Metanephros (tissue), 2 donors: ENCODE measurements around a stretch of chr1.

- RAMPAGE, long total RNA, result no peak
Observed at GRCh38 chr1:119177395-119177877, 37.0 kb upstream of the WARS2 start.

- RAMPAGE, long total RNA, result no peak
Observed at GRCh38 chr1:119645630-119646331, 2.3 kb downstream of the ZNF697 start.

GRCh38 chr1:119767953-119768617, 620 bp downstream of the HMGCS2 start:
- RAMPAGE, long total RNA, result no peak

DNA sequence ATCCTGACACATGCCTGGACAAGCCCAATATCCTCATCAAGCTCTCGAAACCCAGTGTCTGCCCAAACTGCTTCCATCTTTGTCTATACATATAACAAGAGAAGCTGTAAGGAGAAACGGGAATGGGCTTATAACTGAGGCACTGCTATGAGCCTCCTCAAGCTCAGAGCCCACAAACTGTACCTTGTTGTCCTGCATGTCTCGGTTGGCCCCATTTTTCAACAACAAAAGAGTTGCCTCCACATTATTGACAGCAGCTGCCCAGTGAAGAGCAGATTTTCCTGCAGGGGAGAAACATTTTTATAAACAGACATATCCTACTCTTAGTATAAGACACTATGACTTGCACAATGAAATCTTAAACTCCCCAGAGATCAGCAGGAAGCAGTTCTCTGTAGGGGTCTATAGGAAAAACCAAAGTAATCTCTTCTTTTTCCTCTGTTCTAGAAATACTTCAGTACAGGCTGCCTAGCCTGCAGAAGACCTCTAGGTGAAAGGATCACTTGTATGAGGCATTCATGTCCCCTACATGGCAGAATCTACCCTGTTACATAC, 21.2 kb upstream of the ADAM30 start:
- RAMPAGE, long total RNA, result no peak

- RAMPAGE, long total RNA, result no peak
Observed at GRCh38 chr1:120341231-120342362, 73.2 kb upstream of the NBPF8 start.

DNA sequence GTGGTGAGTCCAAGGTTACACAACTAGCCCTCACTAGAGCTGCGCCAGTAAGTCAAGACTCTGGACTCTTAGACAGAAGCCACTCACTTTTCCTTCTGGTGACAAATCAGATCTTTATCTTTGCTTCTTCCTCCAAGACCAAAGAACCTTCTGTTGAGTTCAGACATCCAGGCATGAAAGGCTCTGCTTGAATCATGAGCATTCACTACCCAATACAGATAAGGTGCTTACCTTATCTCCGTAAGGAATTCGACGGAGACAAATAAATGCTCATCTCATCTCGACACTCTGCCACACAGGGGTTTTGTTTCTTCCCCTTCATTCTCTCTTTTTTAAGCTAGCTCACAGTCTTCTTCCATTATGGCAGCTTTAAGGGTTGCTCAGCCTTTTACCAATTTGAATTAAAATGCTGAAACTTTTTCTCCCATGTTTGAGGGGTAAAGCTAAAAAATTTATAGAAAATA, 116.8 kb downstream of the NBPF8 start:
- RAMPAGE, long total RNA, result no peak

GRCh38 chr1:121020559-121021209, 131.1 kb downstream of the PPIAL4A start:
- RAMPAGE, long total RNA, result no peak

GRCh38 chr1:121521967-121522246, 337.1 kb downstream of the SRGAP2C start:
- RAMPAGE, long total RNA, result no peak

GRCh38 chr1:143497303-143497986, 408.3 kb downstream of the H3-7 start:
- RAMPAGE, long total RNA, result no peak

GRCh38 chr1:143643029-143643667, 262.6 kb downstream of the H3-7 start:
- RAMPAGE, long total RNA, result no peak

DNA sequence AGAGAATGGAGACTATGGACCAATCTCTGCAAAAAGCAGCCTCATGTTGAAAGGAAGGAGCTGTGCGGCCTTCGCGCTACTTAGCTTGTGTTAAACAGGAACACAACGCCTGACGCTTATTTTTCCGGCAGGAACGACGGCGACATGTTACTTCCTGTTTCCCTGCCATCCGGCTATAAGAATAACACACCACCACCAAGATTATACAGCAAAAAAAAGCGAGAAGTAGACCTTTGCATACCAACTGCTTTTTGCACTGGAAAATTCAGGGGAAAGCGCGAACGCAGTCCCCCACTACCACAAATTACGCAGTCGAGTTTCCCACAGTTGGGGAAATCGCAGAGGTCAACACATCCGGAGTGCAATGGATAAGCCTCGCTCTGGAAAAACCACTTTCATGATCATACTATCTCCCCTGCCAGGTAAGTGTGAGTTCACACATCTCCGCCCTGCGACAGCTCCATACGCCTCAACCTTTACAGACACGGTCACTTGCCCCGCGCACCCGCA, 206.5 kb downstream of the H3-7 start:
- RAMPAGE, long total RNA, result no peak

DNA sequence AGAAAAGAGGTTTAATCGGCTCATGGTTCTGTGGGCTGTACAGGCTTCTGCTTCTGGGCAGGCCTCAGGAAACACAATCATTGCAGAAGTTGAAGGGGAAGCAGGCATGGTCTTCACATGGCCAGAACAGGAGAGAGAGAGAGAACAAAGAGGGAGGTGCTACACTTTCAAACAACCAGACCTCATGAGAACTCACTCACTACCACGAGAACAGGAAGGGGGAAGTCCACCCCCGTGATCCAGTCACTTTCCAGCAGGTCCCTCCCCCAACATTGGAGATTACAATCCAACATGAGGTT, 156.9 kb downstream of the H3-7 start:
- RAMPAGE, long total RNA, result no peak

- RAMPAGE, long total RNA, result no peak
Observed at GRCh38 chr1:143974506-143974705, 2.6 kb upstream of the FAM72C start.

- RAMPAGE, long total RNA, result no peak
Observed at GRCh38 chr1:144460694-144460973, 835 bp downstream of the NBPF15 start.

- RAMPAGE, long total RNA, result no peak
Observed at GRCh38 chr1:145093284-145094321, 1.5 kb downstream of the SRGAP2B start.

GRCh38 chr1:145282315-145282538, 40.3 kb upstream of the PPIAL4D start:
- RAMPAGE, long total RNA, result no peak

DNA sequence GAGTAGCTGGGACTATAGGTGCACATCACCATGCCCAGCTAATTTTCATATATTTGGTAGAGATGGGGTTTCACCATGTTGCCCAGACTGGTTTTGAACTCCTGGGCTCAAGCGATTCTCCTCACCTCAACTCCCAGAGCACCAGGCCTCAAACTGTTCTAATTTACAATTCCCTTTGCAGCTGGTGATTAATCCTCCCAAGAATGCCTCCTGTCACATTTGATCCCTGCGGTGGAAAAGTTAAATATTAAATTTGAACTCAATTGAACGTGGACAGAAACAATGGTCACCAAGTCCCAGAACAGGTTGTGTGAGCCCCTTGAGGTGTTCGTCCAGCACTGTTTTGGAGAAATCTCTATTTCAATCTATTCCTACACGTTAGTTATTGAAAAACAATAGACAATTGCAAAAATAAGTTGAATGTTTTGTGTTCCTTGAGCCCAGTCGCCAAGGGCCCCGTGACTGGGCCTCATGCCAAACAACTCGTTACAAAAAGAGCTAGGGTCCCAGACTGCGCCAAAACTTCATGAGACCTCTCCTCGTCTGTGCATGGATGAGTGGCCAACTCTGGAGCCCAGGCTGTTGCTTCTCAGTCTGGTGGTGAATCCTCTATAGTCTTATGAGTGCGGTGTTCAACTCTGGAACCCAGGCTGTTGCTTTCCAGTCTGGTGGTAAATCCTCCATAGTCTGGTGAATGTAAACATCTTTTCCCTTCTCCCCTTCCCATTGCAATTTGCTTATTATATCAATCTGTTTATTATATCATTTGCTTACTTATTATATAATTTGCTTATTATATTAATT, 2.1 kb upstream of the ANKRD35 start:
- RAMPAGE, long total RNA, result no peak

DNA sequence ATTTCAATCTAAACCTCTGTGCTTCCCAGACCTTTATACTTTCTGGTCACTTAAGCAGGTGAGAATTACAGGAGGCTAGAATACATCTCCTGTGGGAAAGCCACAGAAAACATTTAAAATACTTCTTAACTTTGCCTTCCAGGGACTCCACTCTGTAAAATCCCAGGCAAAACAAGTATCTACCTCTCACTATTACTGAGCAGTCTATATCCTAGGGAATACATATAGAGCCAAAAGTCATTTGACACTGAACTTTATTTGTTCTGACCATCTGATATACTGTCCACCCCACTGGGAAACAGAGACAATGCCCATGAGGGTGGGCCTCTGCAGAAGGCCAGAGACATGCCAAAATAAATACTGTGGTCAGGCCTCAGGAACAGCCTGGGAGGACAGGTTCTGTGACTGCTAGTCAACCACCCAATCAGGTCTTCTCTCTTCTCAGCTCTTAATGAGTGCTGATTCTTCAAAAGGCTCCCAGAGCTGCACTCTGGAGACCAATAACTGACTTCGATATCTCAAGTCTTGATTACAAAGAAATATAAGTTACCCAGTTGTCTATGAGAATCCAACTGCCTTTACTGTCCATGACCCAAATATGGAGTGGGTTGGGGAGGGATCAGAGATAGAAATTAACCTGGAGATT, 5.4 kb upstream of the ANKRD35 start:
- RAMPAGE, long total RNA, result no peak

DNA sequence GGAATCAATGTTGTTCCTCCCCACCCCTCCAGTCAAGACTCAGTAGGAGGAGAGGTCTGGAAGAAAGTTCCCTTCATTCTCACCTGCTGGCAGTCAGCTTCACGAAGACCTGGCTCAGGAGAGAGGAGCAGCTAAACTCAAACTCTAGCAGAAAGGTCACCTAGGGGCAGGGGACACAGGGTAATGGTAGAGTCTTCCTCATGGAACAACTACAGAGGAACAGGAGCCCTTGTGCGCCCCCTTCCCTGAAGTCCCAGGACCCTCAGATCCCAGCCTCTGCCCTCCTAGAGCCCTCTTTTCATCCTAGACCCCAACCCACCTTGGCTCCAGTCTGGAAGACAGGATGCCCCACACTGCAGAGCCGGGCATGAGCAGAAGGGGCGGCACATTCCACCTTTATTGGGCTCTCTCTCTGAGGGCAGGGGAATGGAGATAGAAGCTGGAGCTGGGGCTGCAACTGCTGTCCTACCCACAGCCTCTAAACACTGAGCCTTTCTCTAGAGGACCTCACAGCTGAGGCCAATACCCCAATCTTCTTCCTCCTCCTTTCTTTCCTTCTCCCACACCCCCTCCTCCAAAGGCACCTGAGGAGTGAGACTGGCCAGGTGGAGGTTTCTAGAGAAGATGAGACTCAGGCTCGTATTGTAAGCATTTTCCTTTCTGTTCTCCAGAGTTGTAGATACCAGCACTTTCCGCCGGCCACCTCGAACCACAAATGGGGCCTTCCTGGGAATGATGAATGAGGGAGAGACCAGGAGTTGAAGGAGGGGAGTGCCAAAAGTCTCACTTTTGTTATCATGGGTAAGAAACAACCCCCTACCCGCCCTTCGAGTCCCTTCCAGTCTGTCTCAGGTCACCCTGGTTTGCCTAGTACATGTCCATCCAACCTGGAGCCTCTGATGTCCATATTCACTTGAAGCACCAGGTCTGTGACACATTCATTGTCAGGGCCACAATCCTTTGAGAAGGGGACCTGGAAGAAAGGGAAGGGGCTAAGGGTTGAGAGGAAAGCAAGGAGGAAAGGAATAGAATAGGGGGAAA, 11.6 kb upstream of the ANKRD35 start:
- RAMPAGE, long total RNA, result no peak

- RAMPAGE, long total RNA, result no peak
Observed at GRCh38 chr1:145989724-145990291, 6.6 kb downstream of the TXNIP start.